Peripheral blood mononuclear cell (primary cell): ENCODE measurements around the genes GOLGA8K and SLC12A6.

GRCh38 chr15:29103742-29104323 is 165.8 kb downstream of the NSMCE3 start:
- PRO-cap, 8 experiments, result peak in 5 of 8 experiments; most common plus-strand start chr15:29103979 (in 1); most common minus-strand start chr15:29103884 (in 5)

- PRO-cap, 8 experiments, result no peak in any of the 8 experiments
Measured at GRCh38 chr15:29400719-29401206, 131.1 kb upstream of the NSMCE3 start.

- PRO-cap, 8 experiments, result no peak in any of the 8 experiments
Measured at GRCh38 chr15:29490292-29490491, 80.6 kb downstream of the ENTREP2 start.

DNA sequence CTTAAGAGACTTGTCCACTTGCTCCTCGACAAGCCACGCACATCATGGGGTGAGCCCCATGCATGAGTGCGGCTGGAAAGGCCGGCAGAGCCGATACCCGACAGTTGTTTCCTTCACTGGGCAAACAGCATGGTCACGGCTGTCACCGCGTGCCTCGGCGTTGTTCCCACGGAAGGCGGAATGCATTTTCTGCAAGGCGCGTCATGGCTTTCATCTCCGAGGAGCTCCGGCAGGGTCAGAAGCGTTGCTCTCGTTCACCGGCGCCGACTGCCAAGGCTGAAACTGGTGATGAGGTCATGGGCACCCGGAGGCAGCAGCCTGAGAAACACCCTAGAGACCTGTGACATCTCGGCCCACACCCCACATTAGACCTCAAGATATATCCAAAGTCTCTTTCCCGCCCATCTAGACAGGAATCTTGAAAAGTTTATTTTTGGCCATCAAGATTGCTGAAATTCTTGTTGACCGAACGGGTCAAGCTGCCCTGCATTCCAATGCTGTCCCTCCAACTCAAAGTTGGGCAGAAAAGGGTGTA is 546 bp upstream of the TJP1 start:
- PRO-cap, 8 experiments, result no peak in any of the 8 experiments

GRCh38 chr15:29925813-29926213 is 103.5 kb upstream of the TJP1 start:
- PRO-cap, 8 experiments, result no peak in any of the 8 experiments

GRCh38 chr15:30677999-30678846 is 74.4 kb downstream of the GOLGA8H start:
- PRO-cap, 8 experiments, result no peak in any of the 8 experiments

GRCh38 chr15:31024139-31024937 is 32.9 kb upstream of the MTMR10 start:
- PRO-cap, 8 experiments, result no peak in any of the 8 experiments

DNA sequence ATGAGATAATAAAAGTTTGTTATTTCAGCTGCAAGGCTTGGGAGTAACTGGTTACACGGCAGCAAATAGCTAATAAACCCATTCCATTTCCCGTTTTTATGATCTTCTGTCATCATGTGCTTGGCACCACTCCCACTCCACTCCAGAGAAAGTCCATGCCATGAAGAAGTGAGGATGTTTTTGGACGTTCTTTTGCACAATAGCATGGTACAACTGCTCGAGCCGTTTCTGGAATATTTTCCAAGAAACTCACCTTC is 72.0 kb upstream of the KLF13 start:
- PRO-cap, 8 experiments, result no peak in any of the 8 experiments

GRCh38 chr15:31354690-31355553 is 28.3 kb downstream of the KLF13 start:
- PRO-cap, 8 experiments, result peak in 4 of 8 experiments; most common plus-strand start chr15:31355347 (in 3); most common minus-strand start chr15:31355078 (in 1)

GRCh38 chr15:31373690-31374980 is 47.5 kb downstream of the KLF13 start:
- PRO-cap, 8 experiments, result peak in 5 of 8 experiments; most common plus-strand start chr15:31373840 (in 5)

DNA sequence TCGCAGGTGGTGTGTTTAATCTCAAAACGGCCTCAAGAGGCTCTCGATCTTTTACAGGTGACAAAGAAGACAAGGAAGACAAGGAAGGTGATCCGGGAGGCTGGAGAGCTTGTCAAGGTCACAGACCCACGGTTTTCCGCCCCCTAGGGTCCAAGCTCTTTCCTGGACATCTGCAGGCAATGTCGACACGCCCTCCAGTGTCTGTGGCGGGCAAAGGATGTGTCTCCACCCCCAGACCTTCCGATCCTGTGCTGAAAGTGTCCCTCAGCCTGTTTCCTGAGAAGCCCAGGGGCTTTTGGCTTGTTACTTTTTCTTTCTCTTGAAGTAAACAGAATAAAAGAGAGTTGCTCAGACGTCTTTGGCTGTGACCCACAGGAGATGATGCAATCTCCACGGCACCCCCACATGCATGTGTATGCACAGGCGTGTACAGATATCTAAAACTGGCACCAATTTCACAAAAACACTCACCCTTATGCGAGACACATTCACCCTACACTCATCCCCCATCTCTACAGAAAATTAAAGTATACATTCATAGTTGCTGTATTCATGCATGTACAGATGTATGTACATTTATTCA is 108.8 kb downstream of the KLF13 start:
- PRO-cap, 8 experiments, result peak in 8 of 8 experiments; most common plus-strand start position 351 of the sequence (in 5); most common minus-strand start position 297 of the sequence (in 4)

DNA sequence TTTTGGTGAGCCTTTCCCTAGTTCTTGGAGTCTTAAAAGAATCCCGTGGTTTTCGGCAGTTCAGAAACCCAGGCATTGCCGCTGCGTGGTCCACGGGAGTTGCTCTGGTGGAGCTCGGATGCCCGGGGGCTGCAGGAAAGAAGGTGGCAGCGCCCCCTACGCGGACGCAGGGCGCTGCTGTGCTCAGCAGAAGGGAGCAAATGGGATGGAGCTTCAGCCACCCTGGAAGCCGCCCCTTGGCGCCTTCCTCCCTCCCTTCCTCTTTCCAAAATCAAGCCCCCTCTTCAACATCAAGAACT is 976 bp upstream of the CHRNA7 start:
- PRO-cap, 8 experiments, result no peak in any of the 8 experiments

- PRO-cap, 8 experiments, result no peak in any of the 8 experiments
Measured at GRCh38 chr15:32403200-32403499, at the start of gene GOLGA8K. TSS of gene GOLGA8K (minus strand) at chr15:32403292.

- PRO-cap, 8 experiments, result no peak in any of the 8 experiments
Measured at GRCh38 chr15:33068569-33069068, 125.9 kb downstream of the FMN1 start.

DNA sequence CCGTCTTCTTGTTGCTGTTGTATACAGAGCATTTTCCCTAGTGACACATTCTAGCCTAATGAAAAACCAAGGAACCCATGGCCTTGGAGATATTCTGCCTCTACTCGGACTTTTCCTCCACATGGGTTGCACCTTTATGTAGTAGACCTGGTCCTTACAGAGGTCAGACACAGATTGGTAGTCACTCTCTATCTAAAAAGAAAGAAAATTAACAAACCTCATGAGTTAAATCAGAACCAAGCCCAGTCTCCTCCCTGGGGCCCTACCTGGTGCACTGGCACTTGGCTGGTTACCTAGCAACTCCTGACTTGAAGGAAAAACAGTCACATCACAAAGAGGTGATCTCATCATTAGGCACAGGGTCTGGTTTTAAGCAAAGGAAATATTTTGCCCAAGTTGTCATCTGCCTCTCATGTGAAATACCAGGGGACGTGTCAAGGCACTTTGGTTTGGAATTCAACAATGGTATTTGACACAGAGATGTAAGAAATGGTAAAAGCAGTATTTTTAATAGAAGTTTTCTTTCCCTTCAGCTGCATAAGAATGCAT is 47.6 kb upstream of the FMN1 start:
- PRO-cap, 8 experiments, result no peak in any of the 8 experiments

- PRO-cap, 8 experiments, result no peak in any of the 8 experiments
Measured at GRCh38 chr15:33311587-33312115, 884 bp downstream of the RYR3 start.

GRCh38 chr15:34335042-34335586 is 2.5 kb downstream of the SLC12A6 start:
- PRO-cap, 8 experiments, result peak in 1 of 8 experiments; most common minus-strand start chr15:34335281 (in 1)

- PRO-cap, 8 experiments, result peak in 2 of 8 experiments; most common plus-strand start chr15:34336510 (in 1); most common minus-strand start chr15:34336645 (in 1)
Measured at GRCh38 chr15:34336323-34336879, 1.2 kb downstream of the SLC12A6 start.

DNA sequence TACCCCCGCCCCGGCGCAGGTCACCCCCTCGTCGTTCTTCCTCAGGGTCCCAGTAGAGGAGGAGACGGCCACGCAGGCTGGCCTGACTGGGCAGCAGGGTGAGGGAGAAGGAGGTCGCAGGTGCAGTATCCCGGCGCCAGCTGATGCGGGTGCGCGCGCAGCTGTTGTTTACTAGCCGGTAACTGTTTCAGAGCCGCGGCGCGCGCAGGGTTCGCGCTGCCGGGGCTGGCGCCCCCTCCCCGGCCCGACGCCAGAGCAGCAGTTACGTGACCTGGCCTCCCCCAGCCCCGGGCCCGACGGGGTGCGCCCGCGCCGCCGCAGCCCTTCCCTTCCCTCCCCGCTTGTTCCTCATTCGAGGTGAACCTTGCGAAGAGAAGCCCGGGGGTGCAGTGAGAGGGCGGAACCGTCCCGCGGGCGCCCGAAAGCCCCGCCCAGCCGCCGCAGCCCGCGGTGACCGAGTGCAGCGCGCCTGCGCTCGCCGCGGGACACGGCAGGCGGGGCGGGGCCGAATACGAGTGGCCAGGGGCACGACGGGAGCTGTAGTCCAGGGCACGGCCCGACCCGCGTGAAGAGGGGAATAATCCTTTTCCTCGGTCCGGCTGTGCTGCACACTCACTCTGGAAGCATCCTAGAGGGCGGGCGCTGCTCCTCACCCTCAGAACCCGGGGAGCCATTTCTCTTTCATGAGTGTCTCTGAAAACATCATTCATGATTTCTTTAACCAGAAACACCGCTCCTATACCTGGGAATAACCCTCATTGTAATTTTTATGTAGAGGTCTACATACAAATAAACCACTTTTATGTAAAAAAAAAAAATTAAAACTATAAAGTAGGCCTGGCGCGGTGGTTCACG is at the start of gene SLC12A6:
TSS of gene SLC12A6 (minus strand) at position 184 of the 855 bp plus-strand sequence.
- PRO-cap, 8 experiments, result peak in 8 of 8 experiments; most common plus-strand start position 52 of the sequence (in 7); most common minus-strand start position 298 of the sequence (in 5)

DNA sequence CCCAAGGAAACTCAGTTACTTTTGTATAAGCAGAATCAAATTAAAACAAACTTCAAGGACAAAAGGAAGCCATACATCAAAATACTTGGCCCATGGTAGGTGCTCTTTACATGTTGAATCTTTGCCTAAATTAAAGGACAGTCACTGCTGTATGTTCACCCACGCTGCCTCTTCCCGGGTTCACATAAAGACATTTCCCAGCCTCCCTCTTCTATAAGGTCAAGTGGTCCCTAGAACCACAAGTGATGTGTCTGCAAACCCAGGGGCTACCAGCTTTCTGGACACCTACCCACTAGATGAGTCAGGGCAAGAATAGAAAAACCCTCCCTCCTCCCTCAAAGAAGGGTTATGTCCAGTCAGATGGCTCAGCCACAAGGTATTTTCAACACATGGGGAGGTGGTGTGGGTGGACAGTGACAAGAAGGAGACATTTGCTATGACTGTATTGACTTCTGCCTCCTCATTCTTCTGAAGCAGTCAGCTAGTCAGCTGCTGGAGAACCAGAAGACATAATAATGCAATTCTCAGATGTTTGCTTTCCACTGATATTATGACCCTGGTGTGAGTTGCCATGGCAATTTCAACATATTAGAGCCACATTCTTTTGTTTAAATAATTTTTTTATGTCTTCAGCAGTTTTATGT is 66.6 kb upstream of the GOLGA8B start:
- PRO-cap, 8 experiments, result no peak in any of the 8 experiments